Measurements from ENCODE around the genes PAPLN and ENTPD5.

- PRO-cap, result no peak
- RAMPAGE, long total RNA, 4 experiments, result no peak in any of the 4 experiments
These were observed 161.6 kb downstream of the SIPA1L1 start for GRCh38 chr14:71481840-71482322.

DNA sequence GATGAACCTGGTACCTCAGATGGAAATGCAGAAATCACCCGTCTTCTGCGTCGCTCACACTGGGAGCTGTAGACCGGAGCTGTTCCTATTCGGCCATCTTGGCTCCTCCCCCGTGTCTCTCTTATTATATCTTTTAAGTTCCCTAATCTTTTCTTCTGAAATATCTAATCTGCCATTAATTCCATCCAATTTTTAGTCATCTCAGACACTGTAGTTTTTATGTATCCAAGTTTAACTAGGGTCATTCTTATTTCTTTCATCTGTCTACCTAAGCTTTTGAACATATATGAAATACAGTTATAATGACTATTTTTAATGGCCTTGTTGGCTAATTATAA is 83.4 kb upstream of the RGS6 start:
- PRO-cap, result no peak
- RAMPAGE, long total RNA, 4 experiments, result no peak in any of the 4 experiments

- PRO-cap, result no peak
- RAMPAGE, long total RNA, 4 experiments, result no peak in any of the 4 experiments
These were observed 872 bp downstream of the RGS6 start for GRCh38 chr14:71932865-71933736.

DNA sequence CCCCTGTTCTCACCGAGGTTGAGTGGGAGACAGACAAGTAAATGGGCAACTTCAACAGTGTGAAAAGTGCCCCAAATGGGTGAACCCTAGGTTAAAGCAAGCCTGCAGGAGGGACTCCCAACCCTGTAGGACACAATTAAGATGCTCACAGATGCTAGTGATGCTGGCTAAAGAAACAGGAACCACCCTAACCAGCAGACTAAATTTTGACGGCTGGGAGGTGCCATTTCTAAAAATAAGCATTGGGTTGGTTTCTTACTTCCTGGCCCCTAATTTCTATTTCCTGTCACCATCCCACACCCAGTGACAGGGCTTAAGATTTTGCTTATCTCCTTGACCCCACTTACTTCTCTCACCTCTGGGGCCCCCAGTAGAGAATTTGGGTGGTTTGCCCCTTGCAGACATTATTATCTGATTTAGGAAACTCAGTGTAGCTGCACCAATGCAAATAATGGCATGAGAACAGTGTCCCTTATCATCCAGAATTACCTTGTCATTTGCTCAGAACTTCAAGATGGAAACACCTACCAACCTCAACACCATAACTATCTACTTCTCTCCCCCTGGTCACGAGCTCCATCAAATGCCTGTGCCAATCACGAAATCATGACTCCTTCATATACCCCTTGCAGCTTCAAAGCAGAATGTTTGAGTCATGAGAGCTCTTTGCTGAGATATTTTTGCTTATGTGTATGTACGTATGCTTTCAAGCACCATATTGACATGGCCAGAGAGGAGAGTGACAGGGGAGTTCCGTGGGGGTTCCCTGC is 374.7 kb downstream of the DPF3 start:
- PRO-cap, result no peak
- RAMPAGE, long total RNA, 4 experiments, result no peak in any of the 4 experiments

DNA sequence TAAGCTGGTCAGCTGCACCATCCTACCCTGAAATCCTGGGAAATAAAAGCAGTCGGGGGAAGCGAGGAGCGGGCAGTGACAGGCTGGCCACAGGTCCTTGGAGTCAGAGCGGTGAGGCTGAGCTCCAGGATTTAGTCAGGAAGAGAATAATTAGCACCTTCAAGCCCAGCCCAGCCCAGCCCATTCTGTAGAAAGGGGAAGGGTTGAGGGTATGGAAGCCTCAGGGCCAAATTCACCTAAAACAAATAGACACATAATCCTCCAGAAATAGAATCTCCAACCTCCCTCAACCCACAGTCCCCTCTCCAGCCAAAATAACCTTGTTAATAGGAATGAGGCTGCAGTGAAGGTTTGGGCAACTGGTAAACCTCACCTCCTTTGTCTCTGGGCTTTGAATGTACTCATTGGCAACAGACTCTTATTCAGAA is 334.2 kb downstream of the DPF3 start:
- PRO-cap, result no peak
- RAMPAGE, long total RNA, 4 experiments, result no peak in any of the 4 experiments

GRCh38 chr14:72683683-72684155 is 210.2 kb downstream of the DPF3 start:
- PRO-cap, result no peak
- RAMPAGE, long total RNA, 4 experiments, result no peak in any of the 4 experiments

DNA sequence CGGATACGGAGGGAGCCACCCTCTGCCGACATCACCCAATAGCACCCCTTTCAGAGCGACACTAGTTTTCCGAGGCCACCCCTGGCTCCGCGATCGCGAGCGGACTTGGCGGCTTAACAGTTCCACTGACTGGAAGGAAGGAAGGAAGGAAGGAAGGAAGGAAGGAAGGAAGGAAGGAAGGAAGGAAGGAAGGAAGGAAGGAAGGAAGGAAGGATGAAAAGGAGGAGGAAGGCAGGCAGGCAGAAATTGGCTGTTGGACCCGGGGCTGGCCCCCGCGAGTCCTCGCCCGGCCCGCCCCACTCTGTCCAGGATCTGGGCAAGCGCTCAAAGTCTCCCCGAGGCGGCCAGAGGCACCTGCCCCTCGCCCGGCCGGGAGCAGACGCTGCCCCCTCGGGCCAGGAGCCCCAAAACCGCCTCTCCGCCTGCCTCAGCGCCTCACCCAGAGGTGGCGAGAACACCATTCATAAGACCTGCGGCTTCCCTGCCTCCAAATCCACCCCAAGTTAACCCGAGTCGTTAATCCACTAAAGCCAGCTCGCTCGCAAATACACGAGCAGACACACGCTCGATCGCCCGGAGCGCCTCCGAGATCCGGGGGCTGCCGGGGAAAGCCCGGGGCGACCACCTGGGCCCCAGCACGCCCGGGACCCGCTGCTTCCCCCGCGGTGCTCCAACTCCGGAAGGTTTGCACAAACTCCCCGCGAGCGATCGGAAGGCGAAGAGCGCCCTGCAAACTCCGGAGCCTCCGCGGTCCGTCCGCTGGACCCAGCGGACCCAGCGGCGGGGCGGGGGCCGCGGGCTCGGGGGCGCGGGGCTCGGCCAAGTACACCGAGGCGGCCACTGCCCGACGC is 864 bp downstream of the DPF3 start:
- PRO-cap, result unidirectional peak, plus-strand start at position 327 of the sequence
- RAMPAGE, long total RNA, 4 experiments, result no peak in any of the 4 experiments

DNA sequence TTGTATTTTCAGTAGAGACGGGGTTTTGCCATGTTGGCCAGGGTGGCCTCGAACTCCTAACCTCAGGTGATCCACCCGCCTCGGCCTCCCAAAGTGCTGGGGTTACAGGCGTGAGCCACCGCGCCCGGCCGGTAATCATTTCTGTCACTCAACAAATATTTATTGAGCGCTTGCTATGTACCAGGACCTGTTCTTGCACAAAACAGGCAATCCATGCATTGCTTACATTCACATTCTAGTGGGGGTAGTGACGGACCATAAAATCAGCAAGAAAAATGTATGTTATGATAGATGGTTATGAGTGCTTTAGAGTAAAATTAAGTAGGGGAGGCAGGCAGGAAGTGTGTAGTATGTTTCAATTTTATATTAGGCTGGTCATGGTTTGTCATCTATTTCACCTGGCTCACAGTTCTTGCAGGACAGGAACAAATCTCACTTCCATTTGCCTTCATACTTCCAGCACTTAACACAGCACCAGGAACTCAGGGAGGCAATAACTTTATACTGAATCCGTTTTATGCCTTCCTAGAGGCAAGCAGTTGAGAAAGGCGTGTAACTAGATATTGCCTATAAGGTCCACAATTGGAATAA is 910 bp upstream of the RBM25 start:
- PRO-cap, result no peak
- RAMPAGE, long total RNA, 4 experiments, result no peak in any of the 4 experiments

- PRO-cap, result unidirectional peak, plus-strand start at chr14:73237529
- RAMPAGE, long total RNA, 4 experiments, result start-site peak on the plus strand in 3 of 4 experiments, at chr14:73237508-73237566 at its widest, 15 to 75 reads per replicate
These were observed at the start of gene PAPLN for GRCh38 chr14:73237019-73237654. Gene PAPLN (plus strand): TSS chr14:73237506.

DNA sequence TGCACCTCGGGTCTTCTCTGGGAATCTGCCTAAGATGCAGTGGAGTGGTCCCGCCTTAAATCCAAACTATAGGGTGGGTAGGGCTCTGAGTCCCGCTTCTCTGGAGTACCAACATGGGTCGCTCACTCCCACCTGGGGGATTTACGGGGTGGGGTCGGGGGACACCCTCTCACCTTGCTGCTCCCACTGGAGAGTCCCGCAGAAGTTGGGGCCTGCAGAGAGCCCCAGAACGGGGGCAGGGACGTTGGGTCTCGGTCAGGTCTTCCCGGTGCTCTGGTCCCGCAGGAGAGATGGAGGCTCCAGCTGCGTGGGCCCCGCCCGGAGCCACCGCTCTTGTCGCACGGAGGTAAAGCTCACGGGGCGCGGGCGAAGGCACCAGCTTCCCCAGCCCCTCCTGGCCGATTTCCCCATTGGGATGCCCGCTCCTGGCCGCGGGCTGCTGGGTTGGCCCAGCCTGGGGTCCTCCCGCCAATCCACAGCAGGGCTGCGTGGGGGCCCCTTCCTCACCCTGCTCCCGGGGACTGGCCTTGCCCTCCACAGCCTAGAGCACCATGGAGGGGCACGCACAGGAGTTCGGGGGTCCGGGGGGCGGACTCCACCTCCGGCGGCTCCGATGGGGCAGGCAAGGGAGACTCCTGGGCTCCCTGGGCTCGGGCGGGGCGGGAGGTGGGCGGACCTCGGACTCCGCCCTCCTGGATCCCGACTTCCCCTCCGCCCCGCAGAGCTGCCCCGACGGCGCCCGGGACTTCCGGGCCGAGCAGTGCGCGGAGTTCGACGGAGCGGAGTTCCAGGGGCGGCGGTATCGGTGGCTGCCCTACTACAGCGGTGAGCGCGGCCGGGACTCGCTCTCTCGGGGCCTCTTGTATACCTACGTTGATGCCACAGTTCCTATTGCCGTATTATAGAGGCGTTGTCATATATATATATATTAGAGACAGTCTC is 8.3 kb downstream of the PAPLN start:
- PRO-cap, result unidirectional peak, plus-strand start at position 732 of the sequence
- RAMPAGE, long total RNA, 4 experiments, result no peak in any of the 4 experiments

DNA sequence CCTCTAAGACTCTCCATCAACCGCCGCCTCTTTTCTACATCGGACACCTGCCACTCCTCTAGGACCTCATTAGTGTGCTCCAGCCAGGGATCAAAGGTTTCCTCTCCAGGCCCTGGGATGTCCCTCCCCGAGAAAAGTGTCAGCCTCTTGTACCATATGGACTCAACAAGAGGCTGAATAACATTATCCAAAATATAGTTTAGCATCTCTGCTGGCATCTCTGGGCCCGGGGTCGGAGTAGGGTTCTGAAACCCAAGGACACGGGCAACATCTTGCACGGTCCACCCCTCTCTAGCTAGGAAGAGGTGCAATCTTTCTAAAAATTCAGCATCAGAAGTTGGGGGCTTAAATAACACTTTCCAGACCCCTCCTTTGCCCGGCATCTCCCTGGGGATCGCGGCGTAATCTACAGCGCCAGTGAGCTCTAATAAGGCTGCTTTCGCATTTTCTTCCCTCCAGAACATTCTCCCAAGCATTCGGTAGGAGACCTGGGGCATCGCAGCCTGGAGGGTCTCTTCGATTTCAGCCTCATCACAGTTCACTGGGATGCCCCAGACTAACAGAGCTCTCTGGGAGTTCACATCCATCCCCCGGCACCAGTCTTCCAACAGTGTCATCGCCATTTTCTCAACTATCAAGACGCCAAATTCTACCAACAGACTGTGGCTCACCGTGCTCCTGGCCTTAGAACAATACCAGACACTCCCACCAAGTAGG is 1.0 kb downstream of the PNMA1 start:
- PRO-cap, result no peak
- RAMPAGE, long total RNA, 4 experiments, result no peak in any of the 4 experiments

DNA sequence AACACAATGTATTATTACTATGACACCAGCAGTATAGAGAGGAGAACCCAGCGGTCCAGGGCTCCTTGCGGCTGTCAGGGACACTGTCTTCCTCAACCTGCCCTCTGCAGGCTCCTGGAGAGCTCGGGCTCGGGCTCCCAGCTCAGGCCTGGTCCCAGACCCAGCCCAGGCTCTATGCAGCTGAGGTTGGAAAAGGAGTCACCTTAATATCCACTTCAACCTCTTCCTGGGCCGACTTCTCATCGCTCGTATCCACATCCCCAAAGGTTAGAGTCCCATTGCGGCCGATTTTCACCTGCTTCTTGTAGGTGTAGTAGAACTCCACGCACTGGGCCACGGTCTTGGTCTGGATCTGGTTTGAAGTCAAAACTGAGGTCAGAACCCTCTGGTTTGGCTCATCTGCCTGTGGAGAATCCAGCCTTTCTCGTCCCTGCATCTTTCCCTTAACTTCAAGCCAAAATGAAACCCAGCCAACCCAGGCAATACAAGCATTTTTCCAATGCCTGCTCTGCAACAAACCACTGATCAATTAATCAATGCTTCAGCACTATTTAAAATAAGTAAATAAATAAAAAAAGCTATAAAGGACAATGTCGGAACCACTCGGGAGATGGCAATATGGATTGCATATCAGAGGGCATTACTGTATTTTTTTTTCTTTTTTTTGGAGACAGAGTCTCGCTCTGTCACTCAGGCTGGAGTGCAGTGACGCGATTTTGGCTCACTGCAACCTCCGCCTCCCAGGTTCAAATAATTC is 8.5 kb upstream of the PNMA1 start:
- PRO-cap, result no peak
- RAMPAGE, long total RNA, 4 experiments, result no peak in any of the 4 experiments

DNA sequence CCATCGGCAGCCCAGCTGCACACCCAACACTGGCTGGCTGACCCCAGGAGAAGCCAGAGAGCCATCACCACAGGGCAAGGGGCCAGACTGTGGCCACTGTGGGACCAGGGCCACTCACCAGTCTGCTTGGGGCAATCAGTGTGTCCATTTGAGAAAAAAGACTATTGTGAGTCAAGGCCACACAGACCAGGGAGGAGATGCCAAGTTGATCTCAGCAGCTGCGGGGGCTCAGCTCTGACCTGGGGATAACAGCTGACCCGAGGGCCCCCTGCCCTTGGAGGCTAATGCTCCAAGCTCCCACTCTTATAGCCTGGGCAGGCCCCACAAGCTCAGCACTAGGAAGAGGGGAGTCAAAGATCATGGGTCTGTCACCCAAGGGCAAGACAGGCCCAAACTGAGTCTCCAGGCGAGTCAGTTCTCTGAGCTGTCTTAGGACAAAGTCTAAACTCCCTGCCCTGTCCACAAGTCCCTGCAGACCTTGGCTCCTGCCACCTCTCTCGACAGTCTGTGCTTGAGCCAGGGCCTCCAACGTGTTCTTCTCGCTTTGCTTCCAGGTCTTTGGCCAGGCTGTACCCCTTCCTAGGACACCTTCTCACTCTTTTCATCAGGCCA is 15.8 kb downstream of the MIDEAS start:
- PRO-cap, result bidirectional peak, plus-strand start at position 503 of the sequence, minus-strand start at position 421 of the sequence
- RAMPAGE, long total RNA, 4 experiments, result no peak in any of the 4 experiments

GRCh38 chr14:73751261-73751760 is 8.8 kb downstream of the MIDEAS start:
- PRO-cap, result no peak
- RAMPAGE, long total RNA, 4 experiments, result no peak in any of the 4 experiments

- PRO-cap, result bidirectional peak, plus-strand start at chr14:73755132, minus-strand start at chr14:73755073; bidirectional peak, plus-strand start at chr14:73755616, minus-strand start at chr14:73755654
- RAMPAGE, long total RNA, 4 experiments, result no peak in any of the 4 experiments
These were observed 4.9 kb downstream of the MIDEAS start for GRCh38 chr14:73754817-73755968.

GRCh38 chr14:73787602-73788456 is 27.7 kb upstream of the MIDEAS start:
- PRO-cap, result bidirectional peak, plus-strand start at chr14:73787943, minus-strand start at chr14:73787936
- RAMPAGE, long total RNA, 4 experiments, result no peak in any of the 4 experiments

- PRO-cap, result bidirectional peak, plus-strand start at chr14:74019417, minus-strand start at chr14:74019239
- RAMPAGE, long total RNA, 4 experiments, result start-site peak on the plus strand in 3 of 4 experiments, at chr14:74019347-74019418 at its widest, 12 to 75 reads per replicate; start-site peak on the minus strand in 3 of 4 experiments, at chr14:74019265-74019310 at its widest, 39 to 130 reads per replicate
These were observed at the start of gene ENTPD5 for GRCh38 chr14:74018878-74019501. Gene ENTPD5 (minus strand): TSS chr14:74019288.

- PRO-cap, result no peak
- RAMPAGE, long total RNA, 4 experiments, result no peak in any of the 4 experiments
These were observed 13.0 kb downstream of the ALDH6A1 start for GRCh38 chr14:74071142-74071744.

DNA sequence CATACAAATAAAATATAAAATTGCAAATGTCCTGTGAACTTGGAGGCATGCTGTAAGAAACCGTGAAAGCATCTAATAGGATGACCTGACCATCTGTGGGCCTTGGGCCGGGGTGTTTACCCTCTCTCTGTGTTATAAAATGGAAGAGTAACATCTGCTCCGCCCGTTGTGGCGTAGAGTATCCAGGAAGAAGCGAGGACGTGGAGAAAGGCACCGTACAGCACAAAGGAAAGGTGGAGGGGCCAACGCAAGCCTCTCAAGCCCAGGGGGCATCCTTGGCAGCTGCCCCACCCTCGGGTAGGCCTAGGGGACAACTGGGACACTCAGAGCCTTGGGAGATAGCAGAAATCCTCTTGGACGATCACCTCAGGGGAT is 26.1 kb downstream of the VSX2 start:
- PRO-cap, result no peak
- RAMPAGE, long total RNA, 4 experiments, result no peak in any of the 4 experiments

DNA sequence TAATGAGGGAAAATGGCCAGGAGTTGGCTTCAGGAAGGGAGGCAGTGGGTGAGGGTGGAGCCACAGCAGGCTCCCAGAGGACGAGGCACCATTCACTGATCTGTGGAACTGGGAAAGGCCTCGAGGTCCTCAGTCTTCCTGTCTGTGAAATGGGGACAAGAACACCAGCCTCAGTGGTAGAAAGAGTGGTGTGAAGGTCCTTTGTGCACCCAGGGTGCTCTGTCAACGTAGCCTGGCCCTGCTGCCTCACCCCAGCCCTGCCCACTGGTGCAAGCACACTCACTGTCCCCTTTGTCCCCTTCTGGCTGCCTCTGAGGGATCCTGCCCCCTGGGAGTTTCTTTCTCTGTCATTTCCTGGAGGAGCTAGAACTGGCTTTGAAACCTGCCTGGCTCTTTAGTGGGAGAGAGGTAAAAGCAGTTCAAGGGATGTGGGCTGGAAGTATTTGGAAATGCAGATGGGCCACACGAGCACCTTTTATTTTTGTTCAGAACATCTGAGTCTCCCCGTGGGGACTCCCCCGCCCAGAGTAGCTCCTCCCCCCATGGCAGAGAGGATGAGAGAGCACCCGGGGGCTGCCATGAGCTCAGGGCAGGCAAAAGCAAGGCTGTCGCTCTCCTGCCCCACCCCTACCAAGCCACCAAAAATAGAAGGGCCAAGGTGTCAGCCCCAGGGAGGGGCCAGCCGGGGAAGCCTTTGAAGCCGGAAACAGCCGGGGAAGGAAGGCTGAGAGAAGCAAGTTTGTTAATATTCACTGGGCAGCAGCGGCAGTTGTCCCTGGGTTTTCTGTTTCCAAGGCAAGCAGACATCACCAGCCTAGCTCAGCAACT is 24.8 kb downstream of the SYNDIG1L start:
- PRO-cap, result unidirectional peak, plus-strand start at position 674 of the sequence
- RAMPAGE, long total RNA, 4 experiments, result no peak in any of the 4 experiments